Mucosa of descending colon (tissue), 1 donor: ENCODE data around the genes CLTB, NSD1 and PRELID1.

DNA sequence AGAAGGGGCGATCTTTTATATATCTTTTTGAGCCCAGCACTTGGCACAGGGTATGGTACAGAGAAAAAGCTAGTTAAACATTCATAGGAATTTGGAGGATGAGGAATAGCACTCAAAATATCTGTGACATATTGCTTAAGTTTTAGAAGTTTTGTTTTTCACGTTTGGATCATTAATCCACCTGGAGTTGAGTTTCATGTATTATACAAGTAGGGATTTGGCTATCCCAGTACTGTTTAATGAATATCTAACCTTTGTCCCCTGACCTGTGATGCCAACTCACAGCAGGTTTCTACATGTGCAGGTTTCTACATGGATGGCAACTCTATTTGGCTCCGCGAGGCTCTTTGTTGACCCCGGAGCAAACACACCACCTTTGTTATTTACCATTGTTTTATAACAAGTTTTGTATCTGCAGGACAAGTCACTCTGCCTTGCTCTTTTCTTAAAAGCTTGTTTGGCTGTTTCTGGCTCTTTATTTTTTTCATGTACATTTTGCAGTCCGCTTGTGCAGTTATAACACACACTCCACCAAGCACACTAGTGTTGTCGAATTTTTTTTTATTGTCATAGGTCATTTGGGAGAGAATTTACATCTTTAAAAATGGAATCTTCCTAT lies 926 bp upstream of the SFXN1 start:
- PRO-cap = no peak

- PRO-cap = no peak
Observed at GRCh38 chr5:175548765-175549231, 70.4 kb downstream of the SFXN1 start.

- PRO-cap = no peak
Observed at GRCh38 chr5:175614353-175614588, 43.6 kb upstream of the HRH2 start.

DNA sequence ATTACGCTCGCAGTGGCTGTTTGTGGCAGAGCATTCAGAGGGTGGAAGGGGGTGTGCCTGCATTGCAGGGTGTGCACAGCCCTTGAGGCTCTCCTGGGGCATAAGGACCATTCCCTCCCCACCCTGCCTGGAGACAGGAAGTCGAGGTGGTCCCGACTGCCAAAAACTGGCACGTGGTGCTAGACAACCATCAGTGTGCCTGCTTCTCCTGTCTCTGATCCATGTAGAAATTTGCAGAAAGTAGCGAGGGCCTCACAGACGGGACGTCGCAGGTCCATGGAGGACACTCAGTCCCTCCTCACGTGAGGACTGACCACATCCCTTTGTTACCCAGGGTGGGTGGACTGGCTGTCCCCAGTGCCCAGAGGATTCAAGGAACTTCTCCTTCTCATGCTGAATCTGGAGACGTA lies 35.3 kb downstream of the HRH2 start:
- PRO-cap = no peak

DNA sequence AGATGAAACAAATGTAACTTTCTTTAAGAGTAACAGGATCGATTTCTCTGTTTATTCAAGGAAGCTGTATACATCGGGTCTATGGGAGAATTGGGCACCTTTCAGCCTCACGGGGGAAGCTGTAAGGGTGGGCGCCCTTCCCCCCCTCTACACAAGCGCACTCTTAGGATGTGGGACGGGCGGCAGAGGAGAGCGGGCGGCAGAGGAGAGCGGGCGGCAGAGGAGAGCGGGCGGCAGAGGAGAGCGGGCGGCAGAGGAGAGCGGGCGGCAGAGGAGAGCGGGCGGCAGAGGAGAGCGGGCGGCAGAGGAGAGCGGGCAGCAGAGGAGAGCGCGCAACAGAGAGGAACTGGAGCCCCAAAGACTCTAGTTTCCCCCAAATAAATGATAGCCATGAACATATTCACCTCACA lies 104.2 kb upstream of the SIMC1 start:
- PRO-cap = no peak

DNA sequence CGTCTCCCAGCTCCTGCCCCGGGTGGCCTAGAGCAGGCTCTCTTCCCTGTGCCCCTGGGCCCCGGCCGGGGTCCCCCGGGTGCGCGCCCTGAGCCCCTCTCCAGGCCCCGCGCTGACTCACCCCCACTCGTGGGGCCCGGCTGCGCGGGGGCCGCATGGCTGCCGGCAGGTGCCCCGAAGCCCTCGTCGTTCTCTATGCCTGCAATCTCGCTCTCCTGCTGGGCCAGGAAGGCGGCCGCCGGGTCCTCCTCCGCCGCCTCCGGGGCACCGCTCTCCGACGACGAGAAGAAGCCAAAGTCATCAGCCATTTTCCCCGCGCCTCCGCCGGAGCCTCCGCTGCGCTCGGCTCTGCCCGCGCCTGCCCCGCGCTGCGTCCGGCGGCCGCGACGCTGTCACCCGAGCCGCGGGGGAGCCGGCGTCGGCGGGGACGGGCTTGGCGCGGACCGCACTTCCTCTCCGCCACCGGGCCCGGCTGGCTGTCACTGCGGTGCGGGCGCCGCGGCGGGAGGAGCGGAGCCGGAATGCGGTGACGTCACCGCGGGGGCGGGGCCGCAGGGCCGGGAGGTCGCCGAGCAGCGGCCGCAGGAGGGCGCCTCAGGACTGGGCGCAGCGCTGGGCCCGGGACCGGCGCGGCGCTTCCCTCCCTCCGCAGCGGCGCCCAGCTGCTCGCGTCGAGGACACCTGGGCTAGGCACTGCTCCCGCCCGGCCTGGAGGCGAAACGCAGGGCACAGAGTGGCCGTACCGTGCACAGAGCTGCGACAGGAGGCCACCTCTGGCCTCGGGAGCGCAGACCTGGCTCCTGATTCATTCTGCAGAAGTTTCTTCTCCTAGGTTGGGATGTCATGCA lies at the start of gene CLTB:
Gene CLTB, minus strand, starts transcription at position 484 of the 848 bp plus-strand sequence.
- PRO-cap = bidirectional peak, plus-strand start at position 729 of the sequence, minus-strand start at position 481 of the sequence

DNA sequence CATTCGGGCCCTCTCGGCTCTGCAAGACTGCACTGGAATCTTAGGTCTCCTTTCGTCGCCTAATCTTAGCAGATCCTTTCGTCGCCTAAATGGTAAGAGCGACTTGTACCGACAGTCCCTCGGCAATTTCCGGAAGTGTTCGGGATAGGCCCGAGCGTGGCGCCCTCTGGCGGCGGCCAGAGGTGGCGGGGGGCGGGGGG lies 207 bp upstream of the FAF2 start:
- PRO-cap = no peak

GRCh38 chr5:176586471-176587094 lies 23.4 kb downstream of the GPRIN1 start:
- PRO-cap = no peak

DNA sequence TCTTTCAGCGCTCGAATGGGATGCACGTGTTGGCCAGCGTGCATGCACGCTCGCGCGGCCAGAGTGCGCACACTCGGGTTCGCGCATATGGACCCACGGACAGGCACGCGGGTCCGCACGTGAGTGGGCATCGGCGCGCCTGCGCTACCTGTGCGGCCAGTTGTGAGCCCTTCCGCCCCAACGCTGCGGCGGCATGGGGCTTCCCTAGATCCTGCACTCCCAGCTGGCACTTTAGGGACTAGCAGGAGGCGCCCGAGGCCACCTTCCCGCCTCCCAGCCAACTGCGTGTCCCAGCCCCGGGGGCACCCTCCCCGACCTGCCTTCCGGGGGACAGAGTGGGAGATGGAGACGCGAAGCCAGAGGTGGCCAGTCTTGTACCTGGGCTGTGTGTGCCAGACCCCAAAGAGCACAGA lies 9.8 kb upstream of the GPRIN1 start:
- PRO-cap = unidirectional peak, plus-strand start at position 245 of the sequence

DNA sequence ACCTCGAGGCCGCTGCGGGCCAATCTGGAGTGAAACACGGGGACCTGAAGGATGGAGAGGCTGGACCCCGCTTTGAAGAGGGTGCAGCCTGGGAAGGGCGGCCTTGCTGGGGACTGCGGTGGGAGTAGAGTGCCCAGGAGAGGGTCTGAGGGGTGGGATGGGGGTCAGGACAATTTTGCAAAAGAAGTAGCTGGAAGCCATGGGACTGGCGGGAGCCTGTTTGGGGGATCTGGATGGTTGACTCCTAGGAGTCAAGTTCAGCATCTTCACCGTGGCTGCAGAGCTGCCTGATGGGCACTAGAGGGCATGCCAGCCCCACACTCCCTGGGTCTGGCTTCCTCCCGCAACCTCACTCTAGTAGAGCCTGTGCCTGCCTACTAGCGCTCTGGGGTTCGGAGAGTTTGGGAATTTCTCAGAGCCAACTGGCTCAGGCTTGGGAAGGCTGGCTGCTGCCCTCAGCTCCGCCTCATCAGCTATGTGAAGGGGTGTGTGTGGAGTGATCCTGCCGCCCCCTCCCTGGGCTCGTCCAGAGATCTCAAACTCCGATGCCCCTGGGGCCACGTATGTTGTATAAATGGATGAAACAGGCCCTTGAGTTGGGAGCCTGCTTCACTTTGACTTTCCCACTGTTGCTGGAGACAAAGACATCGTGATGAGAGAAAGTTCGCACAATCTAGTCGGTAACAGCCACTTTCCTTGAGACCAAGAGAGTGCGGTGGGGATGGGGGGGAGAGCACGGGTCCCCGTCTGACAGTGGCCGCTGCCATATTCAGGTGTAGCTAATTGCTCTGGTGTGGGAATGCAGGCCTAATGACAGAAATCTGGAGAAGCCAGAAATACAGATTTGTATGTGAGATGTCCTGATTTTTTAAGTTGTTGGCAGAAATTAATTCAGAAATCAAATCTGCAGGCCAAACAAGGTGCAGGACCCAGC lies 10.9 kb downstream of the TSPAN17 start:
- PRO-cap = no peak

DNA sequence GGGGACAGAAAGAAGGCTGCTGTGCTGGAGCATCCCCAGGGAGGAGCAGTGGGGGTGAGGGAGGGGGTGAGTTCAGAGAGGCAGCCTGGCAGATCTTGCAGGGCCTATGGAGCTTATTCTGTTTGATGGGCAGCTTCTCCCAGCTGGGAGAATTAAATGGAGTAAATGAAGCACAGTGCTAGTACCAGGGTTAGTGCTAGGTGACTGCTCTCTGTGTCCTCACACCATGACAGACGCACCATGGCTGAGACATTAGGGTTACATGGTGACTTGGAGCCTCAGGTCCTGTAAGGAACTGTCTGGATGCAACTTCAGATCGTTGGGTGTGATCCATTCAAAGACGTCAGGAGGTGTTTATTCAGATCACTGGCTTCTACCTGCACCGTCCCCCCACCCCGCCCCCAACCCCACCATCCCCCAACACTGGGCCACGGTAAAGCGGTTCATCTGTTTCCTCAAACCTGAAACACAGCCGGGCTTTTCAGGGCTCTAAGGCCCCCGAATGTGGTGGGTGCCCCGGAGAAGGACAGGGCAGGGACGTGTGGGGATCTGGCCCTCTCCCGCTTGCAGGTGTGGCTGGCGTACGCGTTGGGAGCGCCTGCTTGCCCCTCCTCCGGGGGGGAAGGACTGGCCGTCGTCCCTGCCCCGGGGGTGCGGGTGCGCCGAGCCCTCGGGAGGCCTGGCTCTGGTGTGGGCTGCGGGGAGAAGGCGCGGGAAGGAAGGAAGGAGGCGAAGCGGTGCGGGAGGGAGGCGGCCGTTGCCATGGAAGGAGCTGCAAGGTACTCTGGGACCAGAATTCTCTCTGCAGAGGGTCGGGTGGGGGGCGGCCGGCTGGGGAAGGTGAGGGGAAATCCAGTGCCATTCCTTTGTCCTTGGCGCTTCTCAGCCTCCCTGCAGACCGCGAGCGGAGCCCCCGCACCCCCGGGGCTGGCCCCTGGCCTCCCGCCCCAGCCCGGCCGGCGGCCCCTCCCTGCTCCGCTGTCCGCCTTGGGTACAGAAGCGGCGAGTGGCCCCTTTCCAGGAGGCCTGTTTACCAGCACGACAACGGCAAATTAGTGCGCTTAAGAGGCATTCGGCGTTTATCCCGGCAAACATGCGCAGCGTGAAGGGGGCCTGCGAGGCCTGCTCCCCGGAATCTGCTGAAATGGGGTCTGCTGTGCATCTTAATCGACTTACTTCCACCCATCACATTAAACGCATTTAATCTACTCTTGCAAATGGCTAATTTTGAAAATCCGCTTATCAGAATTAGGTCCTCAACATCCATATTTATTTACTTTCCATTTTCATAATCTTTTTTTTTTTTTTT lies 67.2 kb upstream of the UNC5A start:
- PRO-cap = no peak

DNA sequence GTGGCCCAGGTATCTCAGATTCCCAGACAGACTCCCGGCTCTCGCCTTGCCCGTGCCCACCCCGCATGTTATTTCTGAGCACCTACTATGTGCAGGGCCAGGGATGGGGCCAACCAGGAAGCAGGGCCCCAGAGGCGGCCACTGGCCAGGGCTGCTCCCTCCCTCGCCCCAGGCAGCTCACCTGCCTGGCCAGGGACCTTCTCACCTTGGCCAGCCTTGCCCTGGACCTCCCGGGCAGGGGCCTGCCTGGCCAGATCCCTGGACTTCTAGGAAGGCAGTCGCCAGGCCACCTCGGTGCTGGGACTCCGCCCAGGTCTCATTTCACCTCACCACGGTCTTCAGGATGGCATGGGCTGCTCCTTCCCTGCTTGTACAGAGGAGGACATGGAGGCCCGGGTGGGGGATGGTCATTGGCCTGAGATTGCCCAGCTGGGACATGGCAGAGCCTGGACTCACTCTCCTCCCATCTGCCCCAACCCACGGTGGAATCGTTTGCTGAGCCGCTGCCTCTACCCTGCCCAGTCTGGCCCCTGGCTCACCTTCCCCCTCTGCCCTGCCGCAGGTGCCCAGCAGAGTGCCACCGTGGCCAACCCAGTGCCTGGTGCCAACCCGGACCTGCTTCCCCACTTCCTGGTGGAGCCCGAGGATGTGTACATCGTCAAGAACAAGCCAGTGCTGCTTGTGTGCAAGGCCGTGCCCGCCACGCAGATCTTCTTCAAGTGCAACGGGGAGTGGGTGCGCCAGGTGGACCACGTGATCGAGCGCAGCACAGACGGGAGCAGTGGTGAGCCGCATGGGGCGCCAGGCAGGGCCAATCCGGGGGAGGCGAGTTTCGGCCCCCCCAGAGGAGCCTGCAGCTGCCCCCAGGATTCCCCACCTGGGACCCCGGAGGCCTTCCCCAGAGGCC lies 36.8 kb downstream of the HK3 start:
- PRO-cap = no peak

DNA sequence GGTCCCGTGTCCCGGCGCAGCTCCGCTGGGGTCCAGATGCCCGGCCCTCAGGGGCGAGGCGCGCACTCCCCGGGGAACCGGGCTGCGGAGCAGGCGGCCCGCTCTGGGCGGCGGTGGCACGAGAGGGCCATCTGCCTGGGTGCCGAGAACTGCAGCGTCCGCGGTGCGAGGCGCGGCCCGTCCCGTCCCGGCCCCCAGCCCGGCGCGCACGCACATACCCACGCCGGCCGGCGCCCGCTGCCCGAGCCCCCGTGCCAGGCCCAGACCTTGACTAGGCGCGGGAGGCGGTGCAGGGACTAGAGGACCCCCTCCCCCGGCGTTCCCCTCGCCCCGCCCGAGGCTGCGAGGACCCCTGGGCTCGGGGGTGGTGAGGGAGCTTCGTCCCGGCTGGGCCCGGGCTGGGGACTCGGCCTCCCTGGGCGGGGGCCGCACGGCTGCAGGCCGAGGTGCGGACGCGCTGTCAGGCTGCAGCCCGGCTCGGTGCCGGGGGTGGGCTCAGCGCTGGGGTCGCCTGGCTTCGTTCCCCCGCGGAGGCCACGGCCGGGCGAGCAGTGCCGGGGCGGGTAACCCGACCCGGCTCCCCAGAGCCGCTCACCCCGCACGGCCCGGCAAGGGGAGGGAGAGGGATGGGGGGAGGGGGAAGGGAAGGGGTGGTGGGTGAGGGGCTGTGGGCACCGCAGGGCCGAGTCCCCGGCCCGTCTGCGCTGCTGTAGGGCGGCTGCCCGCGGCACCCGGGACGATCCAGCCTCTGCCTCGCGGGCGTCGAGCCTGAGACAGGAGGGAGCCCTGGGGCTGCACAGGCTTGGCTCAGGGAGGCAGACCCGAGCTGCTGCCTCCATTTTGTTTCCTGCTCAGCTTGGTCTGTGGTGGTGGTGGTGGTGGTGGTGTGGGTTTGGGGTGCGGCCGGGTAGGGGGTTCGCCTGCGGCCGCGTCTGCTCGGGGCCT lies 1.1 kb upstream of the NSD1 start:
- PRO-cap = no peak

DNA sequence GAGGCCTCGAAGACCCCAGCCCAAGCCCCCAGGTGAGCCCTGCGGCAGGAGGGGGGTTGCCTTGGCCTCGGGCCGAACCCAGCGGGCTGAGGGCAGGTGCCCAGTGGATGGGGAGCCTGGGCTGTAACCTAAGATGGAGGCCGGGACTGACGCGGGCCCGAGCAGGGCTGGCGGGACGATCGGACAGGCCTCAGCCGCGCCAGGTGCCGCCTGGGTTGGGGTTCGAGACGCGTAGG lies 532 bp upstream of the NSD1 start:
- PRO-cap = no peak

- PRO-cap = bidirectional peak, plus-strand start at chr5:177133773, minus-strand start at chr5:177133633; bidirectional peak, plus-strand start at chr5:177134183, minus-strand start at chr5:177134111
Observed at GRCh38 chr5:177133359-177134330, at the start of gene NSD1. Gene NSD1 (plus strand): TSS chr5:177133773.

GRCh38 chr5:177303493-177304154 lies at the start of gene PRELID1:
Gene PRELID1 (plus strand): TSS chr5:177303799.
- PRO-cap = bidirectional peak, plus-strand start at chr5:177303779, minus-strand start at chr5:177303715

GRCh38 chr5:177304155-177304928 lies 743 bp downstream of the PRELID1 start:
- PRO-cap = bidirectional peak, plus-strand start at chr5:177304502, minus-strand start at chr5:177304441

DNA sequence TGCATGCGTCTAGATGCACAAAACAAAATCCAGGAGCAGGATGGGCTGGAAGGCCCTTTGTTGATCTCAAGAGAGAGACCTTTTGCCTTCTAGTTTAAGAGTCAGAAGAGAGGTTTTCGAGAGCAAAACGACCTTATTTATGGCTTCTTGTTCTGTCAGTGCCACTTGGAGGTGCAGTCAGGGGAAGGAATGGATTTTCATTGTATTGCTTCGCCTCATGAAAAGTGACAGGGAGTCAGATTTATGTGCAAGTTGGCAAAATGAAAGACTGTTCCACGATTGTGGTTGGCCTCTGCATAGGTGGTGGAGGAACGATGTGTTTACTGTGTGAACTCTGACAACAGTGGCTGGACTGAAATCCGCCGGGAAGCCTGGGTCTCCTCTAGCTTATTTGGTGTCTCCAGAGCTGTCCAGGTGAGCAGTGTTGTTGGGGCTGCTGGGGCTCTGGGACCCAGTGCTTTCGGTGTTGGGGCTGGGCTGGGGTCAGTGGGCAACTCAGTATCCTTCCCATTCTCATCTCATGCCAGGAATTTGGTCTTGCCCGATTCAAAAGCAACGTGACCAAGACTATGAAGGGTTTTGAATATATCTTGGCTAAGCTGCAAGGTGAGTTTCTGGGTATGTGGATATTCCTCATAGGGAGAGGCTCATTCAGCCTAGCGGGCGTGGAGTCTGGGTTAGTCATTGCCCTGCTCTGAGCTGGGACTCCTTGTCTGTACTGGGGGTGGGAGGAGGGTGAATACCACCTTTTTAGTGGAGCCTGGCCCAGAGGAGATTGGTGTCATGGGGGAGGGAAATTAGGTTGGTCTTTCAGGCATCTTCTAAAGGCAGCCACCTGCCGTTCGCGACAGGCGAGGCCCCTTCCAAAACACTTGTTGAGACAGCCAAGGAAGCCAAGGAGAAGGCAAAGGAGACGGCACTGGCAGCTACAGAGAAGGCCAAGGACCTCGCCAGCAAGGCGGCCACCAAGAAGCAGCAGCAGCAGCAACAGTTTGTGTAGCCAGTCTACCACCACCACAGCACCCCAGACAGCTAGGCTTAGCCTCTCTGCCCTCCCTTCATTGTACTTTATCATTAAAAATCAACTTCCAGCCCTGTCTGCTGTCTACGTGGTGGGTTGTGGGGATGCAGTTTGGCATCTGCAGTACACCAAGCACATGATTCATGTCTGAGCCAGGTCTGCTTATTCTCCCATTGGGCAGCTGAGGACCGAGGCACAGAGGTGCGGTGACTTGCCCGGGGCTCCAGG lies 2.4 kb downstream of the PRELID1 start:
- PRO-cap = no peak

DNA sequence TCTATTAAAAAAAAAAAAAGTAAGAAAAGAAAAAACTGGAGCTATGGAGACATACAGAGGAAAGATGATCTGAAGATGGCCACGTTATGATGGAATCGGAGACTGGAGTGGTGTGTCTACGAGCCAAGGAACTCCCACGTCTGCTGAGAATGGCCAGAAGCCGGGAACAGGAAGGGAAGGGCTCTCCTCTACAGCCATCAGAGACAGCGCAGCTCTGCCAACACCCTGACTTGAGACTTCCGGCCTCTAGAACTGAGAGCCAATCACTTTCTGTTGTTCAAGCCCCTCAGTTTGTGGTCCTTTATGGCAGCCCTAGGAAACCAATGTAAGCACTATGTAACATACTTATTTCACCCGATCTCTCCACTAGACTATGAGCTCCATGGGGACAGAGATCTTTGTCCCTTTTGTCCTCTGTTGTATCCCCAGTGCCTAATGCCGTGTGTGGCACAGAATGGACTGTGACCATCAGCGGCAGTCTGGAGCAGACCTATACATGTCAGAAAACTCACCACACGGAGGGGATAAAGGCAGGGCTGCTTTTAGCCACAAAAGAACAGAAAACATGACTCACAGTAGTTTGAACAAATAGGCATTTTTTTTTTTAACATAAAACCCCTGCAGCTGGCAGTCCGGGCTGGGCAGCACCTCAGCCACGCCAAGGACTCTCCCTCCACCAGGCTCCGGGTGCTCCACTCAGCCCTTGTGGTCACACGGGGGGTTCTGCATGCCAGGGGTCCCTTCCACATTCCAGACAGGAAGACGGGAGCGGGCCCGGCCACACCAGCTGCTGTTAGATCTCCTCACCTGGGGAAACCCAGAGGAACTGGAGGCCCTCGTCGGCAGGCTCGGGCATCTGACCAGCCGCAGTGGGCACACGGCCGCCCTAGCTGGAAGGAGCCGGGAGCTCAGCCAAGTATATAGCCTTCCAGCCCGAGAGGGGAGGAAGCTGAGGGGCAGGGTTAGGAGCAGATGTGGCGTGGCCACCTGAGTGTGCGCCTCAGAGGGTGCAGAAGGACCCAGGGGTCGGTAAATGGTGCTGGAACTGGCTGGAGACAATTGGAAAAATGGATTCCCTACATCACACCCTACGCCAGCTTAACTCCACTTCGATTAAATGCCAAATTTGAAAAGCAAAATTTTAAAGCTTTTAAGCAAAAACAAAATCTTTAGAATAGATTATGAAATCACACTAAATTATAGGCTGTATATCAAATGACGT lies 16.2 kb upstream of the MXD3 start:
- PRO-cap = no peak

- PRO-cap = no peak
Observed at GRCh38 chr5:177355737-177356203, 2.0 kb upstream of the RGS14 start.